ENCODE data around the genes RAB3D, SWSAP1 and ZNF439.

- CAGE, long polyA plus RNA, result no peak
- RRBS, result 96% methylated on average over 6 of the region's 29 CpGs
Measured at GRCh38 chr19:10795728-10796781, 40.0 kb downstream of the TMED1 start.

- CAGE, long polyA plus RNA, result no peak
- RRBS, result no CpG with 5 or more reads among the region's 4 CpGs
Measured at GRCh38 chr19:11154646-11155004, 957 bp downstream of the SPC24 start.

- CAGE, long polyA plus RNA, result no peak
- RRBS, result no CpG with 5 or more reads among the region's 24 CpGs
Measured at GRCh38 chr19:11166222-11166903, 10.8 kb upstream of the SPC24 start.

DNA sequence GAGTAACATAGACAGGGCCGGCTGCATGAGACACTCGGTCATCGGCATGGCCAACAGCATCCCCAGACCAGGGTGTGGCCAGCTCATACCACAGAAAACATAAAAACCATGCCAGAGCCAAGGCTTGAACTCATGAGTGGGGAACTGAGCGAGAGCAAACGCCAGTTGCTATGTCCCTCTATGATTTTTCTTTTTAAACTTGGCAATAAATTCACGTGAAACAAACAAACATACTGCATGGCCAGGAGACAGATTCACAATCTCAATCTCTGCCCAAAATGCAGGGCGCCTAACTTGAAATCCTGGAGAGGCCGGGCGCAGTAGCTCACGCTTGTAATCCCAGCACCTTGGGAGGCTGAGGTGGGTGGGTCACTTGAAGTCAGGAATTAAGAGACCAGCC lies 16.9 kb downstream of the KANK2 start:
- CAGE, long polyA plus RNA, result no peak
- RRBS, result no CpG with 5 or more reads among the region's 10 CpGs

DNA sequence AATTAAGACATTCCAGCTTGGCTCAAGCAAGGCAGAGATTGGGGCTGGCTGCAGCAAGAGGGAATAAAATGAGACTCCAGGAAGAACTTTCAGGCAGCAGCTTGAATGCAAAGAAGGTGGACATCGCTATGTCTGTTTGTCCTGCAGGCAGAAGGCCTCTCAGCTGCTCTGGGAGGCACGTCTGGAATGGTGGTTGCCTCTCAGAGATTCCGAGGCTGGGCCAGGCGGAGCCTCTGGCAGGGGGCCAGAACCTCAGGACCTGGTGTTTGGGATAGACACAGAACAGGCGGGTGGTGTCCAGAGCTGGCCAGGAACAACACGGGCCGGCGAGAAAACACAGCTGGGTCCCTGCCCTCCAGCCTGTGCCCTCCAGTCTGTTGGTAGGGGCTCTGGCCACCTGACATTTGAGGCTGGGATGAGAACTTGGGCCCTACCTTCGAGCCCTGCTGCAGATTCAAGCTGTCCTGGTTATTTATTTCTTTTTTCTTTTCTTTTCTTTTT lies 7.6 kb downstream of the KANK2 start:
- CAGE, long polyA plus RNA, result no peak
- RRBS, result no CpG with 5 or more reads among the region's 9 CpGs

DNA sequence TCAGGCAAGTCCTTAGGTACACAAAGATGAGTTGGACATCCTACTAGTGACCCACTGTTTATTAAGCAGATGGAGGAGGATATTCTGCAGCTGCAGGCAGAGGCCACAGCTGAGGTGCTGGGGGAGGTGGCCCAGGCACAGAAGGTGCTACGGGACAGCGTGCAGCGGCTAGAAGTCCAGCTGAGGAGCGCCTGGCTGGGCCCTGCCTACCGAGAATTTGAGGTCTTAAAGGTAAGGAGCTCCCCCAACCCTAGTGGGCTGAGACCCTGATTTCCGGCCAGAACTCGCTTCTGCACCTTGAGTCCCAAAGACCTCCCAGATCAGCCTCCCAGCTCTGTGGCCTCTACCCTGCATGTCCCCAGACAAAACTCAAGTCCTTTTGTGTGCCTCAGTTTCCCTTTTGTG lies 649 bp downstream of the ANGPTL8 start:
- CAGE, long polyA plus RNA, result no peak
- RRBS, result no CpG with 5 or more reads among the region's 7 CpGs

DNA sequence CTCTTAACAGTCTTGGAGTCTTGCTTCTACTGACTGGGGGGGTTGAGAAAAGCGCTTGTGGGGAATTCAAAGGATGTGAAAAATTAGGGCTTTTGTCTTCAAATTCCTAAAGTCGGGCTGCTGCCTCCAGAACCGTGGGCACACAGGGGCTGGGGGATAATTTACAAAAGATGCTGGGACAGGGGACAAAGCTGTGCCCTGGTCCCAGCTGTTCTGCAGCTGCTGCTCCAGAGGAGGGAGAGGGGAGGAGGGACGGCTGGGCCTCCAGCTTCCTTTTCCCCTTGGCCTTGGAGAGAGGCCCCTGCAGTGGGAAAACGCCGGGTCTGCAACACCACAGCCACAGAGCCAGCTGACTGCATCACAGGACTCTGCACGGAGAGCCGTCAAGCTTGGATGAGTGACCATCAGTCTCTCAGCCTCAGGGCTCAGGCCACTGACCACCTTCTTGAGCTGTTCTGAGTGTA lies 6.2 kb downstream of the DOCK6 start:
- CAGE, long polyA plus RNA, result no peak
- RRBS, result no CpG with 5 or more reads among the region's 8 CpGs

- CAGE, long polyA plus RNA, result no peak
- RRBS, result no CpG with 5 or more reads among the region's 12 CpGs
Measured at GRCh38 chr19:11265593-11266131, 3.3 kb upstream of the DOCK6 start.

- CAGE, long polyA plus RNA, result no peak
- RRBS, result 3% methylated on average over 8 of the region's 42 CpGs
Measured at GRCh38 chr19:11339399-11340037, at the start of gene RAB3D. Gene RAB3D, minus strand, starts transcription at chr19:11339657.

- CAGE, long polyA plus RNA, result no peak
- RRBS, result 4% methylated on average over 5 of the region's 51 CpGs
Measured at GRCh38 chr19:11374322-11375369, at the start of gene SWSAP1. Gene SWSAP1, plus strand, starts transcription at chr19:11374666.

DNA sequence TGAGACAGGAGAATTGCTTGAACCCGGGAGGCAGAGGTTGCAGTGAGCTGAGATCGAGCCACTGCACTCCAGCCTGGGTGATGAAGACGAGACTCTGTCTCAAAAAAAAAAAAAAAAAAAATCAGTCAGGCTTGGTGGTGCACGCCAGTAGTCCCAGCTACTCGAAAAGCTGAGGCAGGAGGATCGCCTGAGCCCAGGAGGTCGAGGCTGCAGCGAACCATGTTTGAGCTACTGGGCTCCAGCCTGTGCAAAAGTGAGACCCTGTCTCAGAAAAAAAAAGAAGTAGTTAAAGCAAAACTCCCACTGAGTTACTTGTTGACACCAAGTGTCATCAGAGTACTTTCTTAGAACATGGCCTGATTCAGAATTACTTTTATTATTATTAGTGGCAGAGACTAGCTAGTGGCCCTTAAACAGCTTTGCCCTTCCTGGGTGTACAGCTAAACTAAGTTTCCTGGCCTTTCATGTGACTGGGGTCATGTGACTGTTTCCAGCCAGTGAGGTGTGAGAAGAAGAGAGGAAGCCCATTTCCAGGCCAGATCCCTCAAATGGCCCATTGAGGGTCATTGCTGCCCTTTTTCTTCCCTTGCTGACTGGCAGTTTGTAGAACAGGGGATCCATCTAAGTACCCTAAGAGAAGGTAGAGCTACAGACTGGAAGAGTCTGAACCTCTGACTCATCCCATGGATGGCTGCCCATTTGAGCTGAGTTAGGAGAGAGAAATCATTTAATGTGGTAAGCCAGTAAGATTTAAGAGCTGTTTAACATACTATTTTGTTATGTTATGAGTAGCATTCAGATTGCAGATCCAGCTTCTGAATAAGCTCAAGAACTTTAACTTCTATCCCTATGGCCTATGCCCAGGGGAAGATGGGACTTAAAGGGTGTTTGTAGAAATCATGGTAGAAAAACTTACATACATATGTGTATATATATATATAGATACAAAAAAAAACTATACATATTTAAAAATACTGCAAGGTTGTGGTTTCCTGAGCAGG lies 2.7 kb downstream of the SWSAP1 start:
- CAGE, long polyA plus RNA, result no peak
- RRBS, result no CpG with 5 or more reads among the region's 8 CpGs

DNA sequence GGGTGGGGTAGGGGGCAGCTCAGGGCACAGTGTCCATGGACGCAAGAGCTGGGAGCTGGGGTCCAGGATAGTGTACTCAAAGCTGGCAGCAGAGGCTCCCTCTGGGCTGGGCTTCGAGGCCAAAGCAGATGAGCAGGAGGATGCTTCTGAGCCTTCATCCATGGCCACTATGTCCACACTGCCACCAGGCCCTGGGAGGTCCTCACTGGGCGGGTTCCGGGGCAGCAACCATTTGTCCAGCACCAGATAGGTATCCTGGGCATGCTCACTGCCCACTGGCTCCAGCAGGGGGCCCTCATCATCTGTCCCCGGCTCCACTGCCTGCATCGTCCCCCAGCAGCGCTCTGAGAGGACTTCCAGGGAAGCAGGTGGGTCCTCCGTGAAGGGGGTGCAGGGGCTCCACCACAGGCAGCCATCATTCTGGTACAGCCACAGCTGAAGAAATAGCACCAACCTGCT lies 3.7 kb downstream of the SWSAP1 start:
- CAGE, long polyA plus RNA, result no peak
- RRBS, result 44% methylated on average over 2 of the region's 8 CpGs

- CAGE, long polyA plus RNA, result no peak
- RRBS, result no CpG with 5 or more reads among the region's 6 CpGs
Measured at GRCh38 chr19:11418037-11418252, 1.2 kb downstream of the RGL3 start.

GRCh38 chr19:11436004-11436557 lies 646 bp downstream of the PRKCSH start:
- CAGE, long polyA plus RNA, result no peak
- RRBS, result 5% methylated on average over 3 of the region's 23 CpGs

- CAGE, long polyA plus RNA, result no peak
- RRBS, result no CpG with 5 or more reads among the region's 4 CpGs
Measured at GRCh38 chr19:11442142-11442528, 6.7 kb downstream of the PRKCSH start.

- CAGE, long polyA plus RNA, result no peak
- RRBS, result no CpG with 5 or more reads among the region's 8 CpGs
Measured at GRCh38 chr19:11451832-11452032, 16.3 kb downstream of the PRKCSH start.

DNA sequence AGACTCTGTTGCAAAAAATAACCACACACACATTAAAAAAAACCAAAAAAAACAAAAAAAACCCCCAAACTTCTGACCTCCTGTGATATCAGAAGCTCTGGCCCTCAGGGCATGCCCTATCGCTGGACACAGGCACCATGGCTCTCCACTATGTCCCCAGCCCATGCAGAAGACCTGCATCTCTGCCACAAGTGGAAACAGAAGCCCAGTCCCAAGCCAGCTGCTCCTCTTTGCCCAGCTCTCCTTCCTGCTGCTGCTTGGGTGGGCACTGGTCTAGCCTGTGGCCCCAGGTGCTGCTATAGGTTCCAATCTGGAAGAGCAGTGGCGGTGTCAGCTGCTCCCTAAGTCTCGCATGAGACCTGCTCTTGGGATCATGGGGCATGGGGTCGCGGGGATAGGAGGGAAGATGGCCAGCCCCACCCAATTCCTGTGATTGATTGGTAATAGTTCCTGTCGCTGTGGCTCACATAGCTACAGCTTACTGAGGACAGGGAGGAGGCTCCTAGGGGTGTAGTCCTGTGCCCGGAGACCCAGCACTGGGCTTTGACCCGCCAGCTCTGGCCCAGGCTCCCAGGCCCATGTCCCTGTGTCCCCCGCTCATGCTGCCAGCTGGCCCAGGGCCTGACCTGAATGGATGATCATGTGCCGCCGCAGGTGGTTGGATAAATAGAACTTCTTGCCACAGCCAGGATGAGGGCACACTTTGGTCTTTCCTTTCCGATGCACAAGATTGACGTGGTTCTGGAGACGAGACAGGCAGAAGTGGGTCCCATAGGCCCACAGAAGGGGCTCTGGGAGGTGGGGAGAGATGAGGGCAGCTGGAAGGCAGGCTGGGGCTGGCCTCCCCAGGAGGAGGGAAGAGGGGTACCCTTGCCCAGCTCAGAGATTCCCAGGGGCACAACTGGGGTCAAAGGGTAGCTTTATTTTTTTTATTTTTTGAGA lies 4.5 kb upstream of the ELAVL3 start:
- CAGE, long polyA plus RNA, result no peak
- RRBS, result no CpG with 5 or more reads among the region's 14 CpGs

- CAGE, long polyA plus RNA, result no peak
- RRBS, result no CpG with 5 or more reads among the region's 18 CpGs
Measured at GRCh38 chr19:11616758-11617503, 19.6 kb downstream of the ZNF627 start.

DNA sequence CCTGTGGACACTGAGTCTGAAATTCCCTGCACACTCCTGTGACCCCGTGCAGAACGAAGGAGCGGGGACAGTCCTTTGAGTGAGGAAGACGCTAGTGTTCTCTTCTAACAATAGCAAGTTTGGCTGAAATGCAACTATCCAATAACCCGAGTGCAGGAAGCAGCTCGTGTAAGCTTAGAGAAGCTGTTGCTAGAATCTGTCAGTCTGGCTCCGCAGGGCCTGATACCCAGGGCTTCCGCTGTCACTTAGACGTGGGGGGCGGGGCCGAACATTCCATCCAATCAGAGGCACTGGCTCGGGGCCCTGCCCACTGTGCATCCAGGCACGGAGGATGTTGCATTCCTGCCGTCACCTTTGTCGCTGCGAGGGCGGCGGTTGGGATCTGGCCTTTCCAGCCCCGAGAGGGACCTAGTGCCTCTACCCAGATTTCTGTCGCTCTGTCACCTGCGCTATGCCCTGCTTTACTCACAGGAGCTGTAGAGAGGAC lies at the start of gene ZNF439:
ZNF439 (plus strand) TSS at position 310 of the 487 bp plus-strand sequence.
- CAGE, long polyA plus RNA, result no peak
- RRBS, result no CpG with 5 or more reads among the region's 21 CpGs

DNA sequence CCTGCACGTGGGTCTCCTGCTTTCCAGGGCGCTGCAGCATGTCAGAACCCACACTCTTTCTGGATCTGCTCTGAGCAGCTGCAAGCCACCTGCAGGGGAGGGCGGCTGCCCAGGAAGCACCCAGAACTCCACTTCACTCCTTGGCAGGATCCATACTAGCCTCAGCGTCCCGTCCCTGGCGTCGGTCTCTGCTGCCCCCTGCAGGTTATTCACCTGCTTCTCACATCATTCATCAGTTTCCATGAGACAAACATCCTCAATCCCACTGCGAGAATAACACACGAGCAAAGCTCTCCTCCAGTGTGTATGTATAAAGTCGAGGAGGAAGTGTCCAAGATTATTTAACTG lies 955 bp upstream of the ZNF20 start:
- CAGE, long polyA plus RNA, result no peak
- RRBS, result no CpG with 5 or more reads among the region's 10 CpGs